Fibroblast of the aortic adventitia (primary cell): ENCODE results near the gene POP5.

- CAGE, long polyA plus RNA, result no peak
Observed at GRCh38 chr12:120369423-120370539, 817 bp upstream of the MSI1 start.

DNA sequence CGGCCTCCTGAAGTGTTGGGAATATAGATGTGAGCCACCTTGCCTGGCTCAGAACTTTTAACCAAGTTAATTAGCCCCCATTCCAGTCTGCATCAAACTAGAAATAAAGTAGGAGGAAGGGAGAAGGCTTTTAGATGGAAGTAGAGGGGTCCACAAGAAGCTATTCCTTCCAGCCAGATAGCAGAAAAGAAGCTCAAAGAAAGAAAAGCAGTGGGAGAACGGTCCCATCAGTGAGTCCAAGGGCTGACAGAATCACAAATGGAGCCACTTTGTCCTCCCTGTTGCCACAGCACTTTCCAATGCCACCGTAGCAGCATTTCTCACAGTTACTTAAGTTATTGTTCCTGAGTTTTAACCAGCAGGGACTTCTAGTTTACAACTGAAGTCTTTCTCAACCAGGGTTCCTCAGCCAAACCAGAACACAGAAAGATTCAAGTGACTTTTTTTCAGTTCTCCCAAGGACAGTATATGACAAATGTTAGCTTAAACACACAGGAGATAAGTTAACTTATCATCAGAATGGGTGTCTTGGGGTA, 6.8 kb downstream of the GATC start:
- CAGE, long polyA plus RNA, result no peak

DNA sequence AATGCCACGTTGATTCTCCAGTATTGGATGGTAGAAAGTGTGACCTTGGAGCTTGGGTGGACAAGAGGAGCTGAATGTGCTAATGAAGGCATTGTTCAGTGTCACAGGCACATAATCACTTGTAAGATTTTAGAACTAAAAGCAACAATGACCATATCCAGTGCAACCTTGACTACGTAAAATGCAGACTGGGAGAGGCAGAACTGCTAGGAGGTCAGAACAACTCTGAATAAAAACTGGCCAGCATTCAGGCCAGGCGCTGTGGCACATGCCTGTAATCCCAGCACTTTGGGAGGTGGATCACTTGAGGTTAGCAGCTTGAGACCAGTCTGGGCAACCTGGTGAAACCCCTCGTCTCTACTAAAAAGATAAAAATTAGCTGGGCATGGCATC, 2.6 kb downstream of the SRSF9 start:
- CAGE, long polyA plus RNA, result no peak

DNA sequence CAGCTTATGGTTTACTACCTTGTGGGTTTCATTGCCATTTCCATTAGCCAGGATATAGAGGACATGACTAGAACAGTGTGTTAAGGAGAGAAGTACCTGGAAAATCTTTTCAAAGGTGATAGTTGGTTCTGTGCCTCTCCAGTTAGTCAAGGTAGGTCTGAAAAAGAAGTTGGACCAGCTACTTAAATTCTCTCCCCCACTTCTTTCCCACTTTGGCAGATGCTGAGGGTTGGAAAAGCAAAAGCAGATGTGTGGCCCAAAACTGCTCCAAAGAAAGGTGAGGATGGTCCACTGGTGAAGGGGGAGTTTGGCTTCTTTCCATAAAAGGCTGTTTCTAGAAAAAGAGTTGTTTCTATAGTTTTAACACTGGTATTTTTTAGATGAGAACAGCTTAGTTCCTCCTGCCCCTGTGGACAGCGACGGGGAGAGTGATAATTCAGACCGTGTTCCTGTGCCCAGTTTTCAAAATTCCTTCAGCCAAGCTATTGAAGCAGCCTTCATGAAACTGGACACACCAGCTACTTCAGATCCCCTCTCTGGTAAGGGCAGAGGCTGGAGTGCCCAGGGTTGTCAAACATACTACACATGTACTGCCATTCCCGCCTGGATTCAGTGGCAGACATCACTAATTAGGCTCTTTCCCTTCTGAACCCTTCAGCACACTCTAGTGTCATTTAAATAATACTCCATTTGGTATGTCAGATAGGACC, 5.6 kb downstream of the POP5 start:
- CAGE, long polyA plus RNA, result no peak

DNA sequence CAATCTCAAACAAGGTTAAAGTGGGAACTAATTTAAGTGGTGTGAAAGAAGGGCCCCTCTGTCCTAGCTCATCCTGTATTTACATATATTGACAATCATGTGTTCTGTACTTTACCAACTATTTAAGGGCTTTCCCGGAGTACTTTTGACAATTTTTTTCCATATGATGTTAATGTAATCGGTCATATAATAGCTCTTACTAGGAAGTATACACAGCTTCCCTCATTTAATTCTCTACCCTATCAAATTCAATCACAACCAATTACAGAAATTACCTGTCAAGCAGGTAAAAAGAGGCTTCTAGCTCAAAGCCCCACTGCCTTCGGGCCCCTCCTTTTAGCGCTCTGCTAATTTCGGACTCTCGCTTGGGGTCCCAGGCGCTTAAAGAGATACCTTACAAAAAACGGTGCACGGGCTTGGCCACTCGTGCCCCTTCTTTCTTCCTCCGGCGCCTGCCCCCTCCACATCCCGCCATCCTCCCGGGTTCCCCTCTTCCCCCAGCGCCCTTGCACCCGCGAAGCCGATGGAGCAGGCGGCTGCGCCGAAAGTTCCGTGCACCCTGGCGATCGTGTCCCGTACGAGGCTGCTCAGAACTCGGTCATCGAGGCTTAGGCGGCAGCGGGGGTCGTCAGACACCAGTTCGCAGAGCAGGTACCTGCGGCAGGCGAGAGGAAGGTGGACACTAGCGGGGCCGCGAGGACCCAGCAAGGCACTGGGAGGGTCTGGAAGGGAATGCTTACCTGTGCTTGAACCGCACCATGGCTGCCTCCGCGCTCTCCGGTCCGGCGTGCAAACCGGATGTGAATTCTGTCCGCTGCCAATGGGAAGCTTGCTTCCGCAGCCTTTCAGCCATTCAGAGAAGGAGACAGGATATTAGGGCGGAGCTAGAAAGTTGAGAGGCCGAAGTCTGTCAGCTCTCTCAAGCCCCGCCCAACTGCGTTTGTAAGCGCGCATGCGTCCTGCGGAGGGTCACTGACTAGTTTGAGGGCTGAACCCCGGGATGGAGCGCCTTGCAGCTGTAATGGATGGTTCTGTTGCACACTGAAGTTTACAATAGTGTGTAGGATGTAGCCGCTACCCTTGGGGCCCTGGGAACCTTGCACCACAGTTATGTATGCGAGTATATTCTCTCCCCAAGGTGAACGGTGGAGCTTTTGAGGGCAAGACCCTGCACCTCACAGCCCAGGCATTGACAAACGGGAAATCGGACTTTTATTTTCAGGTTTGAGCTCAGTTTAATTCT, at the start of gene POP5:
TSS of gene POP5 (minus strand) at position 800 of the 1,243 bp plus-strand sequence.
- CAGE, long polyA plus RNA, result no peak

GRCh38 chr12:120625854-120626159, 14.6 kb upstream of the CABP1 start:
- CAGE, long polyA plus RNA, result no peak

DNA sequence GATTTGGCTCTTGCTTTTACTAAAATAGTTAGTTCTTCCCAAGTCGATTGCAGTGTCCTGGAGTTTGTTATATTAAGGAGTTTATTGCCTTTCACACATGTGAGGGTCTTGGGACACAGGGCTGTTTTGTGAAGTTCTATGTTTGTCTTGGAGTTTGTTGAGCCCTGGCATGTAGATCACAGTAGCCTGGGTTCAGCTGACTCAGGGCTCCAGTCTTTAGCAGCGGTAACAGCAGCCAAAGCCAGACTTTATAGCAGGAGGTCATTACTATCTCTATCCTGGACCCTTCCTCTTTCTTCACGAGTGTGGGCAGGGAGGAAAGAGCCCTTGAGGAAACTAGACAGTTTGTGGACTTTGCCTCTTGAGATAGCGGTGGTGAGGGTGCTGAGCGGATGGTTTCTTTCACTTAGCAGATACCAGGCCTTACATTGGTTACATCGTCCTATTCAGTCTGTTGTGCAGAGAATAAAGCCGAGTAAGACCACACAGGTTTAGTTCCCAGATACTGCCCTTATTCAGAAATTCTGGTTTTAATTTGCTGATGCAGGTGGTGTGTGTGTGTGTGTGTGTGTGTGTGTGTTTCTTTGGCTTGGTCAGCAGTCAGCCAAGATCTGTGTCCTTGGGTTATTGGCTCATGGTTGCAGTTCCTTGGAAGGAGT, 1.8 kb downstream of the MLEC start:
- CAGE, long polyA plus RNA, result no peak

- CAGE, long polyA plus RNA, result no peak
Observed at GRCh38 chr12:120698453-120699407, 11.5 kb upstream of the UNC119B start.

GRCh38 chr12:120847736-120848402, 56.3 kb downstream of the SPPL3 start:
- CAGE, long polyA plus RNA, result no peak

DNA sequence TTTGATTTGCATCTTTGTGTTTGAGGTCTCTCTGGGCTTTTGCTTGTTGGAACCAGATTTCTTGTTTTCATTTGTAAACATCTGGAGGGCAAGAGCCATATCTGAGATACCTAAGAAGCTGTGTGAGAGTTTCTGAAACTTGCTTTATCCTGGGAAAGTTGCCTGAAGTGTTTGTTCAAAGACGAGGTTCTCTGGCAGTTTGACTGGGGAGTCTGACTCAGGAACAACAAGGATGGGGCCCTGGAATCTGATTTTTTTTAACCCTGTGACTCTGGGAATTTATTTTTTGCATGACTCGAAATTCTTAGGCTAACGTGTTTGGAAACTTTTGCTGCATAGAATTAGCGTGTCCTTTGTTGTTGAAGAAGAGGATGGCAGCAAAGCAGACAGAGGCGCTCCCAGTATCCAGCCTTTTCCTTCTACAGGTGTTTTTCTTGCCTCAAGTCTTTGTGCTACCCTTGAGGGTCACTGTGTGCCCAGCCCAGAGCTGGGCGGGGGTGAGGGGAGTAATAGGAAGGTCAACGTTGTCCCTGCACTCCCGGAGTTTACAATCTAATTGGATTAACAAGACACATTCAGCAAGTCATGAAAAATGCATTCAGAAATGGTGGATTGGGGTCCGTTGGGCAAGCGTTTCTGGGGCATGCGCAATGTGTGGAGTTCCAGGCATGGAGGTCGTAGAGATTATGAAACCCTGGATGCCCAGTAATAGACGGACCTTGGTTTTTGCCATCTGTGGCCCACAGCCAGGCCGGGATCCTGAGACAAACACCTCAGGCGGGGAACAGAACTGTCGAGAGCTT, 11.0 kb upstream of the HNF1A start:
- CAGE, long polyA plus RNA, result no peak

DNA sequence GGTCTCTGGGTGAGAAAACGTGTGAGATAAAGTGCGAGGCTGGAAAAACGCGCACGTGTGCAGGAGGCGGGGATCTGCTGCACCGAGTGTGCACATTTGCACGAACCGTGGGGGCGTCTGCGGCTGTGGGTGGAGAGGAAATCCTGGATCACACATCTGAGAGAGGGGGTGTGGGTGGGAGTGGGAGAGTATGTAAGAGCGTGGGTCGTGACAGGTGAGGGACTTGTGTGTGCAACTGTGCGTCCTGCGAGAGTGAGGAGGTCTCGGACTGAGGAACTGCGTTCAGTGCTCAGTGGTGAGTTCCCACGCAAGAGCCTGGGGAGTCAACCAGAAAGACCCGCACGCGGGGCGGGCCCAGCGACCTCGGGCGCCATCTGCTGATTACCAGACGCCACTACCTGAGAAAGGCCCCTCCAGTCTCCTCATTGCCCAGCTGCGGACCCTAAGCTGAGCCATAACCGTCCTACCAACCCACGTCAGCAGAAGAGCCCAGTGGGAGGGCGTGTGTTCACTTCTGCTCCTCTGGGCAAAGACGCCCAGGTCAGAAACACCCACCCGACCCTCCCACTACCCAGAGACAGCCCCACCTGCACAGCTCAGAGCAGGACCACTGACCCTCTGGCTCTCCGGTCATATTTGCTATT, 36.8 kb upstream of the P2RX7 start:
- CAGE, long polyA plus RNA, result no peak

DNA sequence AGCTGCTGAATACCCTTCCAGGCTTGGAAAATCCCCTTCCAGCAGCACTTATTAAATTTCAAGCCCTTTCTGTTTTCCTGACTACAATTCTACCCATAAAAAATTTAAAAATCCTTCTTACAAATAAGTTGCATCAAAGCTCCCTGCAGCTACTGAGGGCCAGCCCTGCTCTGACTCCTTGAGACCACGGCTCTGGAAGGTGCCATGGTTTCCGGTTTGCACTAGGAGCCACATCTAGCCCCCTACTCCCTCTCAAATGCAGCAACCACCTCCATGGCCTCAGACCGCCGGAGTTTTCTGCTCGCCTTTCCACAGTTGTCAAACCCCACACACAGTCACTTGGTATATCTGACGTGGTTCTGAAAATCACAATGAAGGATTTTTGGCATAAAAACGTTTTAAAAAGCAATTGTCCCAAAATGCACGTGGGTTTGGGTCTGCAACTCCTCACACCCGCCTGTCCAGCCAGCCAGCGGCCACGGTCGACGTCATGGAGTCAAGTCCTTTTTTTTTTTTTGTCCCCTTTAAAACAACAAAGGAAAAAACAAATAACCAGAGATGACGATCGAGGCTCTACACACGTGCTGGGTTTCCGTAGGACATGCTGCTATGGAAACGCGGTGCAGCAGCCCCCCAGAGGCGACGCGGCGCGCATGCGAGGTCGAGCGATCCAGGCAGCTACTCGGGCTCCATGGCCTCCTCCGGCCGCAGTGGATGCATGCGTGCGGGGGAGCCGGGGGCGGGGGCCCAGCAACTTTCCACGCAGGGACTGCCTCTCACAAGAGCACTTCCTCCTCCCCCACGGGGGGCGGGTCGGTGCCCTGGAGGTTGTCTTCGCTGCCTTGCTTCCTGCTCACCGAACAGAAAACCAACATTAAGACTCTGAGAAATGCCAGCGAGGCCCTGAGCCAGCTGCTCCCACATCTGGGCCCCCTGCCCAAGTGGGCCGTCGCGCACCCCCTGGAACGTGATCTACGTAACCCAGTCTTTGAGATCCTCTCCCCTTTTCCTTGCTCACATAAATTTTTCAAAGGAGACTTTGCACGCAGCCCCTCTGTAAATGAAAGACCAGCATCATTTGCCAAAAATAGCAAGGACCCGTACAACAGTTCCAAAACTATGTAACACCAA, 30.5 kb downstream of the P2RX4 start:
- CAGE, long polyA plus RNA, result no peak

- CAGE, long polyA plus RNA, result no peak
Observed at GRCh38 chr12:121429839-121430635, 30.1 kb downstream of the RNF34 start.

DNA sequence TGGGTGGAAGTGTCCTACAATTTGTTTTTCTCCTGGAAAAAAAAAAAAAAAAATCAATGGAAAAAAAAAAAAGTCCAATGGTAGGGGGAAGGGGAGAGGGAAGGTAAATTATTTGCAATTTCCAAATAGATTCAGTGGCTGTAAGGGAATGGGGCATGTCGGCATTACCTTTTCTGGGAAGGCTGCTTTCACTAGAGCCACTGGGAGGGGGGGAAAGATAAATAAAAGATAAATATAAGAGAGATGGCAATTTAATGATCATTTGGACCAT, 64.1 kb downstream of the KDM2B start:
- CAGE, long polyA plus RNA, result no peak

GRCh38 chr12:121628014-121628990, 41.2 kb downstream of the MORN3 start:
- CAGE, long polyA plus RNA, result no peak

DNA sequence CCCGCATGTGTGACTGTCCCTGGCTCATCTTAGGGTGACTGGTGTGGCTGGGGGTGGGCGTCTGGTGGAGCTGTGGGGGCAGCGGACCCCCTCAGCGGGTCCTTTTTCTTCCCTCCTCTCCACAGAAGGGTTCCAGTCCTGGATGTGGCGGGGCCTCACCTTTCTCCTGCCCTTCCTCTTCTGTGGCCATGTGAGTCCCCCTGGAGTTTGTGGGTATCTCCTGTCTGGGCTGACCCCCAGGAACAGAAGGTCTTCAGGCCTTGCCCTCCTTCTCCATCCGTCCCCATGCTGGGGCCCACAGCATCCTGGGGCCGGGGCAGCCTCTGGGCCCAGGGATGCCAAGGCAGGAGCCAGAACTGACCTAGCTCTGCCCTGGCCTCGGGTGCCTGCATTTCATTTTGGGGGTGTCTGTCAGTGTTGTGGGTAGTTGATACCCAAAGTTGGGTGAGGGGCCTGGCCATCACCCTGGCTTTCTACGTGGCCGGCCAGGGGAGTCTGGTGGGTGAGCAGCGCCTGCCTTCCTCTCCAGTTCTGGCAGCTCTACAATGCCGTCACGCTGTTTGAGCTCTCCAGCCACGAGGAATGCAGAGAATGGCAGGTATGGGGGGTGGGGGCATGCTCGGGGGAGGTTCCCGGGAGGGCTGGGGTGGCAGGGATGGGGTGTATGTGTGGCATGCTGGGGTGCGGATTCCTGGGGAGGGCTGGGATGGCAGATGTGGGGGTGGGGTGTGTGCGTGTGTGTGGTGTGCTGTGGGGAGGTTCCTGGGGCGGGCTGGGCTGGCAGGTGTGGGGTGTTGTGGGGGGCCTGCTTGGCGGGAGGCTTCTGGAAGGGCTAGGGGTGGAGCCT, 18.7 kb downstream of the RHOF start:
- CAGE, long polyA plus RNA, result no peak

- CAGE, long polyA plus RNA, result no peak
Observed at GRCh38 chr12:121775380-121776542, 17.7 kb downstream of the RHOF start.

DNA sequence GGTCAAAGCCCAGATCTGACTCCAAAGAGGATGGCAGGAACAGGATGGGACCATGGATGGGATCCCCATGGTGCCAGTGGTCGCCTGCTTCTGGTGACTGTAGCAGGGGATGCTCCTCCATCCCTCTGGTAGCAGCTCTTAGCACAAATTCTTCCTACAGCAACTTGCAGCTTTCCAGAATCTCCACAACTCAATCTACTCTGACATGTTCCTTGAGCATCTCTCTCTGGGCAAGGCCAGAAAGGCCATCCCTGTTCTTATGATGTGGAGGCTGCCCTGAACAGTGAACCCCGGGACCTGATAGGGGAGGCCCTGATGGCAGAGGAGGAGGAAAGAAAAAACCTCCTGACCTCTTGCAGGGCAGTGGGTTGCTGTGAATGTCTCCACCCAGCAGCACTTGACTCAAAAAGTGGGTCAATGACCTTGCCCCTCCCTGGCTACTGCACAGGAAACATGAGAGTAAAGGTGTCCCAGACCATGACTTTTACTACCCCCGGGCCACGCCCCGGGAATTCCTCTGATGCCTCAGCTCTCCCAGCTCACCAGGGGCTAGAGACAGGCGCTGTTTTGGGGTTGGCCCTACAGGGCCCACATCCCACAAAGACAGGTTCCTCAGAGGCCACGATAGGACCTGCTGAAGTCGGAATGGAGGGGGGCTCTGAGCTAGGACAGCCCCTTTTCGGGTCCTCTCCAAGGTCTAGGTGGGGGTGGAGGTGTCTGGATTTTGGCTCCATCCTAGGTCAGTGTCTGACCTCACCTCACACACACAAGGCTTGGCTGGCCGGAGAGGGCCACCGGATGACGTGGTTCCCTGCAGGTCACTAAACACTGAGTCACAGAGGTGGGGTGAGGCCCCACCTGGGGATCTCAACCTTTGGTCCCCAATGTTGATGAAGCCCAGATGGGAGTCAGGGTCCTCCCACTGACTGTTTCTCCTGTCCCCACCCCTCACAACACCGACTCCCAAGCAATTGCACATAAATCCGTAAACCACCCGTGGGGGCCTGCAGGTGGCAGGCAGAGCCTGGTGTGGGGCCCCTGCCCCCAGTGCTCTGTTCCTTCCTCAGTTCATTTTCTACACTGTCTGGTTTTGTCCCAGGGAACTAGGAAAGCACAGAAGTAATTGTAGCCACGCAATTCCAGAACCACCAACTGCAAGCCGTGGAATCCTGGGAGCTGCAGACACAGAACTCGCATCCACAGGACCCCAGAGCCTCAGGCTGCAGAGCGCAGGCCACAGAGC, 1.6 kb downstream of the RHOF start:
- CAGE, long polyA plus RNA, result no peak

- CAGE, long polyA plus RNA, result no peak
Observed at GRCh38 chr12:121799209-121800255, 4.3 kb upstream of the SETD1B start.

- CAGE, long polyA plus RNA, result no peak
Observed at GRCh38 chr12:121813114-121813653, 9.4 kb downstream of the SETD1B start.